ENCODE measurements around a stretch of chr18.

DNA sequence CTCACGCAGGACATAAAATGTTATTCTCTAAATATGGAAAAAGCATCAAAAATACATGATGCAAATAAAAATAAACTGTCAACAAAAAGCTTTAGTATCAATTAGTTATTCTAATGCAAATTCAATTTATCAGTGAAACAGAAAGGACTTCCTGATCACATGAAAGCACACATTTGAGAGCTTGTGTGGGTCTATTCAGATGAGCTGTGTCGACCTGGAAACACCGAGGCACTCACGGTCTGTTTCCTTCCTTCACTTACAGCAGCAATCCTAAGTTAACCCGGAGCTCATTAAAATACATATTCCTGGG lies 9.3 kb downstream of the MBP start:
- RRBS, 2 experiments, result no CpG with 5 or more reads among the region's 5 CpGs

DNA sequence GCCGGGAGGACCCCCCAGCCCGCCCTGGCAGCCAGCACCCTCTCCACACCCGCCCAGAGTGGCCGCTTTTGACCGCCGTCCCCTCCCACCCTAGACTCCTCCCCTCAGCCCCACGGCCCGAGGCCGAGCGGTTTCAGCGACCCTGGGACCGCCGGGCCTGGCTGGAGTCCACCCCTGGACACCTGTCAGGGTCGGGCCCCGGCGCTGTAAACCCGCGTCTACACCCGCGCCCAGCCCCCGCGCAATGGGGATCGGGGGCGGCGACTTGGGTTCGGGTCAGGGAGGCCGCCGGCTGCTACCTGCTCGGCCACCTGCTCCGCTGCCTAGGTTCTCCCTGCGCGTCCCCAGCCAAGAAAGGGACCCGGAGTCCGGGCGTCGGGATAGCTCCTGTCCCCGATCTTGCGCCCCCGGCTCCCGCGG lies 515 bp downstream of the MBP start:
- RRBS, 2 experiments, result 1 to 7% methylated on average over 18 to 22 of the region's 41 CpGs

DNA sequence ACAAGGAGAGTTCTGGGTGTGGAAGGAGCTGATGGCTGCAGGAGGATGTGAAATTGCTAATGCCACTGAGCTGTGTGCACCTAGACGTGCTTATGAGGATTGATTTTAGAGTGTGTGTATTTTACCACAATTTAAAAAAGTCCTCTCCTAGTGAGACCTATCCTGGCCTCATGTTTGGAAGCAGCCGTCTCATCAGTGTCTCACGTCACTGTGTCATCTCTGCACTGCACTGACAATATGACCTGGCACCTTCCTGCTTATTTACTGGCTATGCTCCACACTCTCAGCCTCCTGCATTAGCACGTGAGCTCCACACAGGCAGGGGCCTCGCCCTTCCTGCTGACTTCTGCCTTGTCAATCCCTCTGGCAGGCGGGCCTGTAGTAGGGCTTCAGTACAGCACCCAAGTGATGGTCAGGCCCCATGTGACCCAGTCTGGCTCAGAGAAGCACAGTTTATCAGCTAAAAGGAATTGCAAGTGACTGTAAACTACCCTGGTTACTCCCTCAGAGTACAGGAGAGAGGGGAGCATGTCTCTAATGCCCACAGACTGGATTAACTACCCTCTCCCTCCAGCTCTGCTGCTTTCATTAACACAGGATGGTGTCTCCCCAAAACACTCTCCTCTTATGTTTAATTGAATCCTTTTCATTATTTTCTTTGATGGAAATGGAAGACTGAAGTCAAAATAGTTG lies 8.2 kb upstream of the MBP start:
- RRBS, 2 experiments, result no CpG with 5 or more reads among the region's 6 CpGs

DNA sequence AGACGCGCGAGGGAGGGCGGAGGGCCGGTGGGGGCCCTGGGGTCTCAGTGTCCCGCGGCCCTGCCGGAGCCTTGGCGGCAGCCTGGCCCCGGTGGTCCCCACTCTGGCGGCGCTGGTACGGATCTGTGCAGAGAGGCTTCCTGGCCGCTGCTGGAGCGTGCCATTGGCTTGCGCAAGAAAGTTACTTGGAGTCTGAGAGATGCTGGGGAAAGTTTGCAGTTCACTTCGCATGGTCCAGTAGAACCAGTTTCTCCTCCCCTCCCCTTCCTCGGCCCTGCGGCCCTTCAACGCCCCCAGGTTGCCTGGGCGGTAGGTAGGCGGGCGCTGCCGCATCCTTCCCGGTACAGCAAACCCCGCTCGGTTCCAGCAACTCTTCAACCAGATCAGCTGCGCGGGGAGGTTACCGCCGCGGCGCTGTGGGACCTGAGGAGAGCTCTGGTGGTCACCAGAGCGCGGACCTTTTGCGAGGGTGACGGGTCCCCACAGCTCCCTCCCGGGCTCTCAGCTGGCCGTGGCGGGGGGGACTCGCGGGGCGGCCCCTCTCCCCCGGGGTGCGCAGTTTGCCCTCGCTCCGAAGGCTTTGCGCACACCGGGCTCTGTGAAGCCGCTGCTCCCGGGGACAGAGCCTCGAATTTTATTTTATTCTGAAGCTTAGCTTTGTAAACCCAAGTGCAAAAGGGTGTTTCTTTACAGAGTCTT lies 1.7 kb downstream of the GALR1 start:
- RRBS, 2 experiments, result 57% methylated on average over 20 of the region's 52 CpGs

DNA sequence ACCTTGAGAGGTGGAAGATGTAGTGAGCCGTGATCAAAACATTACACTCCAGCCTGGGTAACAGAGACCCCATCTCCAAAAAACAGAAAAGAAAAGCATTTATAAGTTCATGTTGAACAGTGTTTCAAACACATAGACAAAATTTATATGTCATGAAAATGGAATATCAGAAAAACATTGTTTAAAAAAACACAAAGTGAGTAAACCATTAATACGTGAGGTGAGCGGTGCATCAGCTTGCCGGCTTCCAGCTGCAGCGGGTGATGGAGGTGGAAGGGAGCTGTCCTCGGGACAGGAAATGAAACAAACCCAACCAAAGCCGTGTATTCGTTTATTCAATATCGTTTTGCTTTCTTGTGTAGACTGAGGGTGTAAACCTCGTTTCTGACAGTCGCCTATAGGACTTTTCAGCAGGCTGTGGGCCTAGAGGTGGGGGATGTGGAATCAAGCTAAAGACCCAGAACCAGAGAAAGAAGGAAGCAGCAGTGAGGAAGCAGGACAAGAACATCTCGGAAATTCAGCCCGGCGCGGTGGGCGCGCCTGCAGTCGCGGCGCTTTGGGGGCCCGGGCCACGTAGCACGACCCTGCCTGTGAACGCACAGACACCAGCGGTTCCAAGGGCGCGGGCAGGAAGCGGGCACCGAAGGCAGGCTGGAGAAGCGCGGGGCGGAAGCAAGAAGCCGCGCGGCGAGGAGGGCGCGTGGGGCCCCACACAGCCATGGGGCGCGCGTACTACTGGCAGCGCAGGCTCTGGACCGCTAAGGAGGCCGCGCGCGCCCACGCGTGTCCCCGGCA lies 868 bp upstream of the ATP9B start:
- RRBS, 2 experiments, result 32 to 35% methylated on average over 10 of the region's 50 CpGs

DNA sequence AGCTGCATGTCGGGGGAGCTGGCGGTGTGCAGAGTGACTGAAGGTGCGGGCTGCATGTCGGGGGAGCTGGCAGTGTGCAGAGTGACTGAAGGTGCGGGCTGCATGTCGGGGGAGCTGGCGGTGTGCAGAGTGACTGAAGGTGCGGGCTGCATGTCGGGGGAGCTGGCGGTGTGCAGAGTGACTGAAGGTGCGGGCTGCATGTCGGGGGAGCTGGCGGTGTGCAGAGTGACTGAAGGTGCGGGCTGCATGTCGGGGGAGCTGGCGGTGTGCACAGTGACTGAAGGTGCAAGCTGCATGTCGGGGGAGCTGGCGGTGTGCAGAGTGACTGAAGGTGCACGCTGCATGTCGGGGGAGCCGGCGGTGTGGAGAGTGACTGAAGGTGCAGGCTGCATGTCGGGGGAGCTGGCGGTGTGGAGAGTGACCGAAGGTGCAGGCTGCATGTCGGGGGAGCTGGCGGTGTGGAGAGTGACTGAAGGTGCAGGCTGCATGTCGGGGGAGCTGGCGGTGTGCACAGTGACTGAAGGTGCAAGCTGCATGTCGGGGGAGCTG lies 76.9 kb downstream of the ATP9B start:
- RRBS, 2 experiments, result 93% methylated on average over 3 of the region's 30 CpGs

DNA sequence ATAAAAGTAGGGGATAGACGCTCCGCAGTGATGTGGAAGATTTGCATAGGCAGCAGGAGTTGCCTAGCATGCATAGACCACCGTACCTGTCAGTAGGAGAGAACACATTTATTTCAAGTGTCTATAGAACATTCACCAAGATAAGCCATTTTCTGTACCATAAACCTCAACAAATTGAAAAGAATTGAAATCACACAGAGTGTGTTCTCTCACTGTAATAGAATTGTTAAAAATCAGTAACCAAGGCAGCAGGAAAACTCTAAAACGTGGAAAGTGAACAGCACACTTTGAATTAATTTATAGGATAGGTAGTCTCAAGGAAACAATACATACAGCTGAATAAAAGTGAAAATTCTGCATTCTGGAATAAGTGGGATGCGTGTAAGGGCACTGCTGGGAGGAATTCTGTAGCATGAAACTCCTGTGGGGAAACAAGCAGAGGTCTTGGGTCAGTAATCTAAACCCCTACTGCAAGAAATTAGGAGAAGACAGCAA lies 78.1 kb downstream of the ATP9B start:
- RRBS, 2 experiments, result no CpG with 5 or more reads among the region's 5 CpGs

- RRBS, 2 experiments, result no CpG with 5 or more reads among the region's 3 CpGs
Measured at GRCh38 chr18:79200615-79200823, 131.3 kb downstream of the ATP9B start.

DNA sequence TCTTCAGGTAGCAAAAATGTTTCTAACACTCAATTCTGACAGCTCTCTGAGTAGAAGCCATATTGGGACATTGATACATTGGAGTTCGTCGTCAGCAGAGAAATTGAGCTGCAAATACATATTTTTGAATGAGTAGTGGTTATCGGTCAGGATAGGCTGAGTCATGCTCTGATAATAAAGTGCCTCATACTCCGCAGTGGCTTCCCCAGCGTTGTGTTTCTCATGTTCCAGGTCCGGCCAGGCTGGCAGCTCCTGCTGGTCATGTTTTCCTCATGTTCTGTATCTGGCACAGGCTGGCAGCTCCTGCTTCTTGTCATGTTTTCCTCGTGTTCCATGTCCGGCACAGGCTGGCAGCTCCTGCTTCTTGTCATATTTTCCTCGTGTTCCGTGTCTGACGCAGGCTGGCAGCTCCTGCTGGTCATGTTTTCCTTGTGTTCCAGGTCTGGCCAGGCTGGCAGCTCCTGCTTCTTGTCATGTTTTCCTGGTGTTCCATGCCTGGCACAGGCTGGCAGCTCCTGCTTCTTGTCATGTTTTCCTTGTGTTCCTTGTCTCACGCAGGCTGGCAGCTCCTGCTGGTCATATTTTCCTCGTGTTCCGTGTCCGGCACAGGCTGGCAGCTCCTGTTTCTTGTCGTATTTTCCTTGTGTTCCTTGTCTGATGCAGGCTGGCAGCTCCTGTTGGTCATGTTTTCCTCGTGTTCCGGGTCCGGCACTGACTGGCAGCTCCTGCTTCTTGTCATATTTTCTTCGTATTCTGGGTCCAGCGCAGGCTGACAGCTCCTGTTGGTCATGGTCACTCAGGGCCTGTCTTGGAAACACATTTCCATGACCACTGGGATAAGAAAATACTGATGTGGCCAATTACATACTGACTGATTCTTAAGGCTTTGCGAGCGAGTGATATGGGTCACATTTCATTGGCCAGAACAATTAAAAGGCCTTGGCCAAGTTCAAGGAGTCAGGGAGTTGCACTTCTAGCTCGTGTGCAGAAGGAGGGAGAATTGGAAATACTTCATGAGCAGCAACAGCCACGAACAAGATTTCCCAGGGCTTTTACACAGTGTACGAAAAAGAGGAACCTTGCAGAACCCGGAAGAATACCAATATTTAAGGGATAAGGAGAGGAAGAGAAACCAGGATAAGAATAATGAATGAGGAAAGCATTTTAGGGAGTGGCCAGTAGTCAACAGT lies 149.1 kb downstream of the ATP9B start:
- RRBS, 2 experiments, result 75 to 82% methylated on average over 5 of the region's 27 CpGs

DNA sequence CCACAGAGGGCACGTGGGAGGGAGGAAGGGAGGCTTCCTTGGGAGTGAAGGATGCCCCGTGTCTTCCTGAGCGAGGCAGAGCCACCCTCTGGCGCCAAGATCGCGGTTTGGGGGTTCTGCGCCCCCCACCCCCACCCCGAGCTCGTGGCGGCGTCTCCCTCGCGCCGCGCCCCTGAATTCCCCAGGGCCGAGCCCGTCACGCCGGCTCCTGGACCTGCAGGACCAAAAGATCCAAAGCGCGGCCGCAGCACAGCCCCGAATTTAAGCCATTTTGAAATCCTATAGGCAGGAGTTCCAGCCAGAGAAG lies 900 bp downstream of the NFATC1 start:
- RRBS, 2 experiments, result no CpG with 5 or more reads among the region's 23 CpGs

- RRBS, 2 experiments, result 38 to 49% methylated on average over 6 of the region's 31 CpGs
Measured at GRCh38 chr18:79396984-79397667, 1.4 kb downstream of the NFATC1 start.

- RRBS, 2 experiments, result no CpG with 5 or more reads among the region's 23 CpGs
Measured at GRCh38 chr18:79398070-79398669, 2.4 kb downstream of the NFATC1 start.

DNA sequence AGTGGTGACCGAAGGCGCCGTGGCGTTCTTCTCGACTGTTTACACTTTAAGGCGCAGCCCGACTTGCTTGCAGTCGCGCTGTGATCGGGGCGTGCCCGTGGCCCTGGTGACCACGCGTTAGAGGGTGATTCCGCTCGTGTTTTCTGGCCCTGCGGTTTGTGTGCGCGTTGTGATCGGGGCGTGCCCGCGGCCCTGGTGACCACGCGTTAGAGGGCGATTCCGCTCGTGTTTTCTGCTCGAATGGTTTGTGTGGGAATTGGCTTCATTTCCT lies 91.9 kb downstream of the NFATC1 start:
- RRBS, 2 experiments, result no CpG with 5 or more reads among the region's 29 CpGs

DNA sequence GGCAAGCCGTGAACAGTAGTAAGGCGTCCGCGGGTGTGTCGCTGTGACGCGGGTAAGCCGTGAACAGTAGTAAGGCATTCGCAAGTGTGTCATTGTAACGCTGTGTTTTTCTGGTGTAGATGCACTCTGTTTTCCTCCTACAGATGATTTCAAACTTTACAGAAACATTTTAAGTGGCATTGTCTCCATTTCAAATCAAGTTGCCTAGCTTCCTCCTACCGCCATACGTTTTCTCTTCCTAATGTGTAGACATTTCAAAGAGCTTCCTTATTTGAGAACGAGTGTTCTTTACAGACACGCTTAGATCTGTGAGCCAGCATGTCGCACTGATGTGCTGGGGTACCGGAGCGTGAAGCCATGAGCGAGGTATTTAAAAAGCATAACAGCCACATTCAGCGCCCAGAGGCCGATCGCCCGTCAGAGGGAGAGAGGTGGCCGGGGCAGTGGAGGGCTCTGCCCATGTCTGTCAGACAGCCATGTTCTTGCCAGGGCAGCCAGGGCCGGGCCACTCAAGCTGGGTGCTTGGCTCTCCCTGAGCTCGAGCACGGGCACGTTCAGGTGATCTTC lies 100.3 kb downstream of the NFATC1 start:
- RRBS, 2 experiments, result 84 to 93% methylated on average over 8 of the region's 27 CpGs

- RRBS, 2 experiments, result no CpG with 5 or more reads among the region's 13 CpGs
Measured at GRCh38 chr18:79517230-79517721, 121.5 kb downstream of the NFATC1 start.

DNA sequence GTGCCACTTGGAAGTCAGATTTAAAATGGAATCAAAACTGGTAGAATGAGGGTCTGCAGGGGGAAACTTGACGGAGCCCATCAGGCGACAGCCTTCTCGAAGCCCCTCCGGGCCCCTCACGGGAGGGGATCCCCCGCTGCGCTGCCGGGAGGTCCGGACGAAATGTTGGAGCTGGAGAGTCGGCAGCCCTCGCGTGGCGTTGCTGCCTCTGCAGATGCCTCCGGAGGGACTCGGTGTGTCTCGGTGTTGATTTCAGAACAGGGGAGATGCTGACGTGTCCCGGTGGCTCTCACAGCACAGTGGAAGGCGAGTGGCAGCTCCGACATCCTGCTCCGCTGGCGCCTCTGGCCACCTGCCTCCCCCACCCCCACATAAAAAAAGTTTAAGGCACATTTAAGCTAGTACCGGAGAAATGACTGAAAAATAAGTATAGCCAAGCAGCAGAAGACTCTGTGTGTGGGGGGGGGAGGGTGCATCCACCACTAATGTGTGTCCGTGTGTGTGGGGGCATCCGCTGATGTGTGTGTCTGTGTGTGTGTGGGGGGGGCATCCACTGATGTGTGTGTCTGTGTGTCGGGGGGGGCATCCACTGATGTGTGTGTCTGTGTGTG lies 124.4 kb downstream of the NFATC1 start:
- RRBS, 2 experiments, result 61 to 64% methylated on average over 16 to 18 of the region's 27 CpGs

DNA sequence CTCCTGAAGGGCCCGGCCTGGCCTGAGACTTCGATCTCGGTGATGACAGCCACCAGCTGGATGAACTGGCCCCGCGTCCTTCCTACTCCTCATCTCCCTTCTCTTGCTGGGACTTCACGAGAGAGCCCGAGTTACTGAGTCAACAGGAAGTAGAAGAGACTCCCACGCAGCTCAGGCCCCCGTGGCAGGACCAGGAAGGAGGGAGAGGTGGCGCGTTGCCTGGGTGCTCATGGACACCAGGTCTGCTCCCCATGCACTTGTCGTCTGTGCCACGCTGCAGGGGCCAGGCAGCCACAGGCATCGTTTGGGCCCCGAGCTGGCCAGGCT lies 101.8 kb upstream of the CTDP1 start:
- RRBS, 2 experiments, result no CpG with 5 or more reads among the region's 15 CpGs

DNA sequence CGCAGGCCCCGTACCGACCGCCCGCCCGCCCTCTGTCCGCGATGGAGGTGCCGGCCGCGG lies 134 bp downstream of the CTDP1 start:
- RRBS, 2 experiments, result 1% methylated on average over 3 to 8 of the region's 11 CpGs

DNA sequence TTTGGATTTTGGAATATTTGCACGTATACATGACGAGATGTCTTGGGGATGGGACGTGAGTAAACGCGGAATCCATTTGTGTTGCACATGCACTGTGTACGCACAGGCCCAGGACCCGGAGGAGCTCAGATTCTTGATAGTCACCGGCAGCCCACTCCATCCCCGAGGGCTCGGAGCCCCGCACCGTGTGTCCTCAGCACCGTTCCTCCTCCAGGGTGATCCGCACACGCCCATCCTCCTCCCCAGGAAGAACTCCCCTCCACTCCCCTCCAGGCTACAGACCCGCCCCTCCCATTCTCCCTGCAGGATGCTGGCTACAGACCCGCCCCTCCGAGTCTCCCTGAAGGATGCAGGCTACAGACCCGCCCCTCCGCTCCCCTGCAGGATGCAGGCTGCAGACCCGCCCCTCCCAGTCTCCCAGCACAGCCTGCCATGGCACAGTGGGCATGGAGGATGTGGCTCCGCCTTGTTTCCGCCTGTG lies 14.0 kb downstream of the CTDP1 start:
- RRBS, 2 experiments, result no CpG with 5 or more reads among the region's 23 CpGs

GRCh38 chr18:79717294-79718332 lies 38.0 kb downstream of the CTDP1 start:
- RRBS, 2 experiments, result 93 to 94% methylated on average over 16 to 18 of the region's 48 CpGs

Data from Panc1 (cell line).